ENCODE data around the gene SLC44A5.

GRCh38 chr1:70220791-70221185 lies 392 bp upstream of the SRSF11 start:
- PRO-cap, result no peak

DNA sequence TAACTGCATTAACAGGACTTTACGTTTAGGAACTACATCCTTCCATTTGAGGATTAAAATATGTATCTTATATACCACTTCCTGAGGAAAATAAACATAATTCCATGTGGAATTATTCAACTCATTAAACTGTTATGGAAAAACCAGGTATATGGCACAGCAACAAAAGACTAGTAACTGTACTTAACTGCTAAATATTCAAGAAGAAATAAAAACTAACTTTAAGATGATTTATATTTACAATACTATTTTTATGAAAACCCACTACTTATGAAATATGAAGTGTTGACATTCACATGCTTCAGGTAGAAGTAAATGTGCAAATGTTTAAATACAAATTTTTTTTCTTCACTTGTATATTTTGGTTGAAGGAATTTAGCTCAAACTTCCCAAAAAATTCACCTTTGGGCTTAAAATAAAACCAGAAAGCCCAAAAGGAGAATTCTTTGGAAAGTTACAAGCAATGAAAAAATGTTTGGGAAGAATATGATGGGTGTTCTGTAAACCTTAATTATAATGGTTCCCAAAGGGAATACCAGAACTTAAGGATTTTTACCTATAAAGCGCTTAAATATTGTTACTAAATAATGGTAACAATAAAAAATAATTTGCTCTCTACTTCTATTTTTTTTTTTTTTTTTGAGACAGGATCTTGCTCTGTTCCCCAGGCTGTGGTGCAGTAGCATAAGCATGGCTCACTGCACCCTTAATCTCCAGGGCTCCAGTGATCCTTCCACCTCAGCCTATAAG lies 13.4 kb downstream of the ZRANB2 start:
- PRO-cap, result no peak

- PRO-cap, result no peak
Observed at GRCh38 chr1:71073955-71074512, 6.8 kb downstream of the ZRANB2 start.

GRCh38 chr1:71080032-71080490 lies 774 bp downstream of the ZRANB2 start:
- PRO-cap, result no peak

DNA sequence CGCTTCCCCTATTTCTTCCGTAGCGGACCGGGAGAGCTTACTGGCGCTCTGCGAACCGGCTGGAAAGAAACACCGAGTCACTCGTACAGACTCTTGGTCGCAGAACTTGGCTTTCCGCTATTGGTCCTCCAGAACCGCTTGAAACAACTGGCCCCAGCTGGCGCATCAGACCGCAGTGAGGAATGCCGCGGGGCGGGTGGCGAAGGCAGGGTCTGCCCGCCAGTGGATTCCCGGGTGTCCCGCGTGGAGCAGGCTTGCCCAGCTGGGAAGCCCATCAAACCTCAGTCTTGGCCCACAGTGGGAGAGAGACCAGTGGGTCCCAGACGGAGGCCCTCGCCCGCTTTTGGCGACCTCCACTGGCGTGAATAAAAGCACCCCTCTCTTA lies 4.0 kb upstream of the LHX8 start:
- PRO-cap, result no peak

DNA sequence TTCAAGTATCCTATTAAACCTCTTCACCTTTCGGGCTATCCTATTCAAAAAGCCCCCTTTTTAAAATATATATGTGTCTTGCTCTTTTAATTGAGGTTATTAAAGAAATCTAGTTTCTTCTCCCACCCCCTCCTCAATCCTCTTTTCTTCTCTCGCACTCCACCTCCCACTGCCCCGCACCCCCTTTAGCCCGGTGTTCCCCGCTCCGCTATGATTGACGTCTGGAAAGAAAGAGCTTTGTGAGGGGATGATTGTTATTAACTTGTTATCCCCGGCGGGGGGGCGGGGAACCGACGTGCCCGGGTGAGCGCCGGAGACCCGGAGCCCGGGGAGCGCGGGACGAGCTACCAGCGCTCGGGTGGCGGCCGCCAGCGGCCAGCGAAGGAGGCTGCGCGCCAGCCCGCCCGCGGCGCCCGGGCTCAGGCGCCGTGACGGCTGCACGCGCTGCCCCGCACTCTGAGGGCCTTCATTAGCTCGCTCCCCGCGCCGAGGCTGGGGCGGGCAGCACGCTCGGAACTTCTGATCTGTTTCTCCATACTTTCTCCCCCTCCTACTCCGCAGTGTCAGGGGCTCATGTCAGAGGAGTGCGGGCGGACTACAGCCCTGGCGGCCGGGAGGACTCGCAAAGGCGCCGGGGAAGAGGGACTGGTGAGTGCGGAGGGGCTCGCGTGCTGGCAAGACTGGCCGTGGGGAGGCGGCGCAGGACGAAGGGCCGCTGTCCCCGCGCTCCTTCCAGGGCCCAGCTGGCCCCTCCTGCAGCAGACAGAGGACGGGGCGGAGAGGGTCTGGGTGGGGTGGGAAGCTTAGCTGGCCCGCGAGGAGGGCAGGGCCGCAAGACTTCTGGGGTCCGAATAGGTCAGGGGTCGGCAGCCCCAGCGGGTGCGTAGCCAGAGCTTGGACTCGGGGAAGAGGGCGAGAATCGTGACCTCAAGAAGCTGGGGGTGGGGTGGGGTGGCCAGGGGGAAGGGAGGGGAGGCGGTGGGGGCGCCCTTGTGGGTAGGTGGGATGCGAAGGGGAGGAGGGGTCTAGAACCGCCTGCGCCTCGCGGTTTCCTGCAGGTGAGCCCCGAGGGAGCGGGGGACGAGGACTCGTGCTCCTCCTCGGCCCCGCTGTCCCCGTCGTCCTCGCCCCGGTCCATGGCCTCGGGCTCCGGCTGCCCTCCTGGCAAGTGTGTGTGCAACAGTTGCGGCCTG lies 2.2 kb downstream of the LHX8 start:
- PRO-cap, result no peak

- PRO-cap, result no peak
Observed at GRCh38 chr1:75610919-75611501, at the start of gene SLC44A5. Gene SLC44A5, minus strand, starts transcription at chr1:75611114.

- PRO-cap, result no peak
Observed at GRCh38 chr1:75786947-75787377, 906 bp downstream of the RABGGTB start.

DNA sequence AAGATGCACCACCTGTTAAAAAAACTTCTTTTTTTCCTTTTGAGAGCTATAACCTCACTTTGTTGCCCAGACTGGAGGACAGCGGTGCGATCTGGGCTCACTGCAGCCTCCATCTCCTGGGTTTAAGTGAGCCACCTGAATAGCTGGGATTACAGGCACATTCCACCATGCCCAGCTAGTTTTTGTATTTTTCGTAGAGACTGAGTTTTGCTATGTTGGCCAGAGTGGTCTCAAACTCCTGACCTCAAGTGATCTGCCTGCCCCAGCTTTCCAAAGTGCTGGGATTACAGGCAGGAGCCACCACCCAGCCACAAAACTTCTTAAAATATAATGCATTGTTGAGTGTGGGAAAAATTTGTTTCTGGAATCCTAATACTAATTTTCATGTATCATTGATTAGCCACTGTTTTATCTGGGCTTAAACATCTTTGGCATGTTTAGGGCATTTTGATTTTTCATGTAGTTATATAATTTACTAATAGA lies 2.3 kb downstream of the RABGGTB start:
- PRO-cap, result no peak

- PRO-cap, result no peak
Observed at GRCh38 chr1:76119230-76119529, 44.6 kb downstream of the ST6GALNAC3 start.

DNA sequence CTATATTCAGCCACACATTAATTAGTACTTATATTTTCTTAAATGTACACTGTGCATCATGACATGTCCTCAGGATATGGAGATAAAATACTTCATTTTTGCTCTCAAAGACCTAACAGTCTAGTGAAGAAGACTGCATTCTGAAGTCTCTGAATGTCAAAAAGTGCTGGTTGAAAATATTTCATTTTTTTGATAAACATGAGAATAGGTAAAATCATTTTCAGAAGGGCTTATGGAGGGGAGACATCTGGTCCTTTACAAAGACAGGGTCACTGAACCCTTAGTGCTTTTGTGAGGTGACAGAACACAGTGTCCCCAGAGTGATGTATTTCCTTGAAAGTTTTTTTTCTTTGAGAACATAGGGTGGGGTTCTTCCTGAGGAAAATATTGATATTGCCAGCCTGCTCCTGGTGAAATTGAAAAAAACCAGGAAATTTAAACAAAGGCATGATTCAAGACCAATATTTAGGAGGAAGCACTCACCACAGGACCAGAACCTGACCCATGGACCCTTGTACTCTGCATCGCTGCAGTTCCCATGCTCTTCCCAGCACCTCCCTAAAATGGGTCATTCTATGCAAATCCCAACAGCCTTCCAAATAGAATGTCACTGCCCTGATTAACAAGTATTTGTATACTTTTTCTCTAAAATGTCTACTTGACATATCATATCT lies 63.6 kb downstream of the ST6GALNAC3 start:
- PRO-cap, result no peak

GRCh38 chr1:76285705-76286167 lies 211.2 kb downstream of the ST6GALNAC3 start:
- PRO-cap, result no peak

DNA sequence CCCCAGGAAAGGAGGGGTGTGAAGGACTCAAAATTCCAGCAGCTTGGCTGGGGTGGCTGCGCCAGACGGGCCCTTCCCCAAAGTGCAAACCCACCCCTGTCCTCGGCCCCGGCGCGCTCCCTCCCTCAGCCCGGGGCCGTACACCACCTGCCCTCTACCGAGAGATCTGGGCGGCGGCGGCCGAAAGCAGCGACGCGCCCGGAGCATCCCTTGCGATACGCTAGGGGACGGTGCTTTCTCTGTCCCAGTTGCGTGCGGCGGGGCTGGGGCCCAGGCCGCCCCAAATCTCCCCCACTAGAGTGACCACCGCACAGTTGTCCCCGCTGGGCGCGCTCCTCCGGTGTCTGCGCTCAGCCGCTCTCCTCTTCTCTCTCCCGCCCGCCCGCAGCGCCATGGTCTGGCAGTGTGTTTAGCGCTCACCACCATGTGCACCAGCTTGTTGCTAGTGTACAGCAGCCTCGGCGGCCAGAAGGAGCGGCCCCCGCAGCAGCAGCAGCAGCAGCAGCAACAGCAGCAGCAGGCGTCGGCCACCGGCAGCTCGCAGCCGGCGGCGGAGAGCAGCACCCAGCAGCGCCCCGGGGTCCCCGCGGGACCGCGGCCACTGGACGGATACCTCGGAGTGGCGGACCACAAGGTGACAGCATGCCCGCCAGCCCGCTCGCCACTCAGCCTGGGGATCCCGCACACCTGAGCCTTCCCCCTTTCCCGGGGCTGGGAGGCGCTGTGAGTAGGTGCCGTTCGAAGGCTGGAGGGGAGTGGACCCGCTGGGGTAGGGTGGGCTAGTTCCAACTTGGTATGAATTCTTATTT lies 1.0 kb downstream of the ST6GALNAC5 start:
- PRO-cap, result no peak

DNA sequence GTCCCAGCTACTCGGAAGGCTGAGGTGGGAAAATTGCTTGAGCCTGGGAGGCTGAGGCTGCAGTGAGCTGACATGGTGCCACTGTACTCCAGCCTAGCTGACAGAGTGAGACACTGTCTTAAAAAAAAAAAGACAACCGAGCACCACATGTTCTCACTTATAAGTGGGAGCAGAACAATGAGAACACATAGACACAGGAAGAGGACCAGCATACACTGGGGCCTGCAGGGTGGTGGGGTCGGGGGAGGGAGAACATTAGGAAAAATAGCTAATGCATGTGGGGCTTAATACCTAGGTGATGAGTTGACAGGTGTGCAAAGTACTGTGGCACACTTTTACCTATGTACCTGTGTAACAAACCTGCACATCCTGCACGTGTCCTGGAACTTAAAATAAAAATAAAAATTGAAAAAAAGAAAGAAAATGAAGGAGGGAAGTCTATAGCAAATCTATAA lies 27.1 kb downstream of the AK5 start:
- PRO-cap, result no peak

GRCh38 chr1:77927405-77927881 lies 39.0 kb downstream of the NEXN start:
- PRO-cap, result no peak

DNA sequence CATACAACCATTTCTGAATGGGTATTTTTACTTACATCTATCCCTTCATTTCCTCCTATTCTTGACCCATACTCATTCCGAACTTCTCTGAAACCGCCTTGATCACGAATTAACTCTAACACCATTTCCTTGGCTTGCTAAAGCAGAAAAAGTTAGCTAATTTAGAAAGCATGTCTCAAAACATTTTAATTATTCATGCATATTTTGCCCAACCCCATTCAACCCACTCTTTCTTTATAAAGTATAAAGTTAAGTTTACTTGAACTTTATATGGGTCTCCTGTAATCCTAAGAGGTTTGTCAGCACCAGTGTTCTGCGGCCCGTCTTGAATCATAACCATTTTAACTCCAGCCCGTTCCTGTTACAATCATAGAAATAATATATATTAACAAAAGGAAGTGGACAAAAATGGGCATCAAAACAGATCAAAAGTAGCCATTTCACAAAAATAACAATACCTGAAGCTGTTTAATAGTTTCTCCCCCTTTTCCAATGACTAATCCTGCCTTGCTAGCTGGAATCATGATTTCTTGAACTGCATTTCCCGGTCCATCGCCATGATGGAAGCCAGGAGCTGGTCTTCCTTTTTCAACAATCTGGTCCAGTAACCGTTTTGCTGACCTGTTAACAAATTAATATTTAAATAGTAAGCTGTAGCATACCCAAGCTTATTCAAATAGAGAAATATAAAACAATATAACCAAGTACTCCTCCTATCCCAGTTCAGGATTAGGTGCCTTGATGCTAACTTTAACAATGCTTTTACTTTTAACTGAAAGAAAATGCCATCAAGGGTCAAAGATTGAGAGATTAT lies 14.1 kb downstream of the FUBP1 start:
- PRO-cap, result no peak

- PRO-cap, result bidirectional peak, plus-strand start at chr1:77978391, minus-strand start at chr1:77978261; bidirectional peak, plus-strand start at chr1:77978850, minus-strand start at chr1:77978898
Observed at GRCh38 chr1:77978023-77978982, 569 bp downstream of the FUBP1 start.

GRCh38 chr1:78069692-78070175 lies 24.0 kb downstream of the GIPC2 start:
- PRO-cap, result no peak

DNA sequence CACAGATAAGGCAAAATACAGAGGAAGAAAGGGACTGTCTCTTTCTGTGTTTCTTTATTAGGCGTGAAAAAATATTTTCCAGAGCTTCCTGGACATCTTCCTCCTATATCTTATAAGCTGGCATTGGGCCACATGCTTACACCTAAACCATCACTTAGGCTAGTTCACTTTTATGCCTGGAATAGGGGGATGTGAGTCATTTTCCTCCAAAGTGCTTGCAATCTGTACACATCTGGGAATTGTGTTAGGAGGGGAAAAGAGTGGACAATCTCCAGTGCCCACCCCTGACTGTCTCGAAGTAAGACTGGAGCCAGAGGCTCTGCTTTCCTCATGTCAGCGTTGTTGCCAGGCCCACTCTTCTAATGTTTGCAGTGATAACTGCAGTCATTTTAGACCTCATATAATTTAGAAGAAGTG lies 29.9 kb downstream of the GIPC2 start:
- PRO-cap, result no peak

DNA sequence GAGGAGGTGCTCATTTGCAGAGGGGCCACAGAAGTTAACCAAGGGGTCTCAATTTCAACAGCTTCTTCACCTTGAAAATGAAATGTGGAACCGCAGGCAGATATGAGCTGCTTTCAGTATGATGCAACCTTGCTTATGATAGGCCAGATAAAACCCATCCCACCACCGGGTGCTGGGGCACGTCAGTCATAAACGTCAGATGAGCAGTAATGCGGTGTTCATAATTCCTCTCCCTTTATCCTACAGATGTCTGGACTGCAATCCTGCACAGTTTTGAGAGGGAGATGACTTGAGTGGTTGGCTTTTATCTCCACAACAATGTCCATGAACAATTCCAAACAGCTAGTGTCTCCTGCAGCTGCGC lies 1.6 kb downstream of the PTGFR start:
- PRO-cap, result no peak